Parotid gland (tissue), 1 donor: ENCODE data around the gene ACTMAP.

- PRO-cap, result no peak
Measured at GRCh38 chr19:40663988-40664480, 26.4 kb downstream of the NUMBL start.

- PRO-cap, result no peak
Measured at GRCh38 chr19:40674158-40674721, 16.2 kb downstream of the NUMBL start.

- PRO-cap, result no peak
Measured at GRCh38 chr19:40705221-40705732, 11.4 kb downstream of the COQ8B start.

GRCh38 chr19:40750035-40750784 lies at the start of gene ACTMAP:
Gene ACTMAP, minus strand, starts transcription at chr19:40750477.
- PRO-cap, result unidirectional peak, minus-strand start at chr19:40750487

DNA sequence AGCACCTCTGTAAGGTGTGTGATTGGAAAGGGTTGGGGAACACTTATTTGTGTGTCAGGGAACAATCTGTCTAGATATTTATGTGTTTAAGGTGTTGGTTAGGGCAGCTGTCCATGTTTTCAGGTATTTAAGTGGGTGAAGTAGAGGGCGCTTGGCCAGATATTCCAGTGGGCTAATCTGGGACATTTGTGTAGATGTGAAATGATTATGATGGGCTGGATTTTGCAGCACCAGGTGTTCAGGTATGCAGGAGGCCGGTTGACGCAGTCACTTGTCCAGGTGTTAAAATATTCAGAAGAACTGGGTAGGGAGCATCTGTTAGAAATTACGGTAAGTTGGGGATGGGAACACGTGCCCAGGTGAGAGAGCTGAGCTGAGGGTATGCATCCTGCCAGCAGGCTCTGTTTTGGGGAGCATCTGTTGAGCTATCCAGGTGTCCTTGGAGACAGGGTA lies 2.6 kb downstream of the CYP2A6 start:
- PRO-cap, result no peak

- PRO-cap, result no peak
Measured at GRCh38 chr19:40989314-40990438, 1.4 kb upstream of the CYP2B6 start.

- PRO-cap, result no peak
Measured at GRCh38 chr19:41167145-41167456, 25.9 kb upstream of the CYP2S1 start.

DNA sequence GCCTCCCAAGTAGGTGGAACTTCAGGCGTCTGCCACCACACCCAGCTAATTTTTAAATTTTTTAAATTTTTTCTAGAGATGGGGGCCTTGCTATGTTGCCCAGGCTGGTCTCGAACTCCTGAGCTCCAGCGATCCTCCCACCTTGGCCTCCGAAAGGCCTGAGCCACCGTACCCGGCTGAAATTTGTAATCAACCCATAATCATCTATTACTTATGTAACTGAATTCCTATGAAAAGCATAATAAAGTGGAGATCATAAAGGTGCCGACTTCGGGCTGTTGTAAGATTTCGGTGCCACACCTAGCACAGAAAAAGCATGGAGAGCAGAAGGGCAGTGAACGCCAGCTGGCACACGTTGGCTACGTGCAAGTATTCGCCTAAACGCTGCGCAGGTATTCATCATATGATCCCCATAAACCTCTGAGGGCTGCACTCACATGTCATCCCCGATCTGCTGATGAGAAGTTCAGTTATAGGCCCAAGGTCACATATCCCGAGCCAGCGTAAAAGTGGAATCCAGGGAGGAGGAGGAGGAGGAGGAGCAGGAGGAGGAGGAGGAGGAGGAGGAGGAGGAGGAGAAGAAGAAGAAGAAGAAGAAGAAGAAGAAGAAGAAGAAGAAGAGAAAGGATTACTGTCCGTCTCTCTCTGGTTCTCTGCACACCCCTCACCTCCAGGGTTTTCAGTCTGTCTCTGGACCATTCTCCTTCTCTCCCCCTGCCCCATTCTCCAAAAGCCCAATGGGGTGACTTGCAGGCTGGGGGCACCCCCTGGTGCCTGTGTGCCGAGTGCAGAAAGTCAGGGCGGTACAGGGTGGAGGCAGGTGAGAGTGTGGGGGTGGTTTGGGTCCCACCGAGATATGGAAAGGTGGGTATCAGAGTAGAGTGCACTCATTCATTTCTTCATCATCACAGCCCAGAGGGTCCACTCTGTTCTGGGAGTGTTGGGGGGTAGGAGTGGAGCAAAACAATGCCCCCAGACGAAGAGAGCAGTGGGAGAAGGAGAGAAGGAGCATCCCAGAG lies 18.6 kb upstream of the CYP2S1 start:
- PRO-cap, result no peak

GRCh38 chr19:41206653-41207308 lies 12.2 kb upstream of the AXL start:
- PRO-cap, result no peak

GRCh38 chr19:41238955-41239255 lies 19.9 kb downstream of the AXL start:
- PRO-cap, result no peak

DNA sequence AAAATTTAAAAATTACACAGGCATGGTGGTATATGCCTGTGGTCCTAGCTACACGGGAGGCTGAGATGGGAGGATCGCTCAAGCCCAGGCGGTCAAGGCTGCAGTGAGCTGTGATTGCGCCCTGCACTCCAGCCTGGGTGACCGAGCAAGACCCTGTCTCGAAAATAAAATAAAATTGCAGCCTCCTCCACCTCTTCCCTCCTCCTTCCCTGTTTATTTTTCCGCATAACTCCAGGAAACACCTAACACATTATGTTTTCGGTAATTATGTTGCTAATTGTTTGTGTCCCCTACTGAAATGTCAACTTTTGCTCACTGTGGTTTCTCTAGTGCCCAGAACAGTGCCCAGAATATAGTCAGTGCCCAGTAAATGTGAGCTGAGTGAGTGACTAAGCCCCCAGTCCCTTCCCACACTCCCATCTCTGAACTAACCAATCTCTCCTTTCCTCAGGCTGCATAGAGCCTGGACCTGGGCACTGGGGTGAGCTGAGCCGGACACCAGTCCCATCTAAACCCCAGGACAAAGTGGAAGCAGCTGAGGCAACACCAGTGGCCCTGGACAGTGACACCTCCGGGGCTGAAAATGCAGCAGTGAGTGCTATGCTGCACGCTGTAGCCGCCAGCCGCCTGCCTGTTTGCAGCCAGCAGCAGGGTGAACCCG lies 6.1 kb downstream of the CCDC97 start:
- PRO-cap, result no peak

GRCh38 chr19:41327113-41328184 lies 17.5 kb downstream of the CCDC97 start:
- PRO-cap, result unidirectional peak, plus-strand start at chr19:41327955

- PRO-cap, result no peak
Measured at GRCh38 chr19:41362313-41362790, 1.6 kb downstream of the B9D2 start.

- PRO-cap, result no peak
Measured at GRCh38 chr19:41364917-41365334, 977 bp upstream of the B9D2 start.

GRCh38 chr19:41367663-41368225 lies 3.8 kb upstream of the B9D2 start:
- PRO-cap, result no peak

DNA sequence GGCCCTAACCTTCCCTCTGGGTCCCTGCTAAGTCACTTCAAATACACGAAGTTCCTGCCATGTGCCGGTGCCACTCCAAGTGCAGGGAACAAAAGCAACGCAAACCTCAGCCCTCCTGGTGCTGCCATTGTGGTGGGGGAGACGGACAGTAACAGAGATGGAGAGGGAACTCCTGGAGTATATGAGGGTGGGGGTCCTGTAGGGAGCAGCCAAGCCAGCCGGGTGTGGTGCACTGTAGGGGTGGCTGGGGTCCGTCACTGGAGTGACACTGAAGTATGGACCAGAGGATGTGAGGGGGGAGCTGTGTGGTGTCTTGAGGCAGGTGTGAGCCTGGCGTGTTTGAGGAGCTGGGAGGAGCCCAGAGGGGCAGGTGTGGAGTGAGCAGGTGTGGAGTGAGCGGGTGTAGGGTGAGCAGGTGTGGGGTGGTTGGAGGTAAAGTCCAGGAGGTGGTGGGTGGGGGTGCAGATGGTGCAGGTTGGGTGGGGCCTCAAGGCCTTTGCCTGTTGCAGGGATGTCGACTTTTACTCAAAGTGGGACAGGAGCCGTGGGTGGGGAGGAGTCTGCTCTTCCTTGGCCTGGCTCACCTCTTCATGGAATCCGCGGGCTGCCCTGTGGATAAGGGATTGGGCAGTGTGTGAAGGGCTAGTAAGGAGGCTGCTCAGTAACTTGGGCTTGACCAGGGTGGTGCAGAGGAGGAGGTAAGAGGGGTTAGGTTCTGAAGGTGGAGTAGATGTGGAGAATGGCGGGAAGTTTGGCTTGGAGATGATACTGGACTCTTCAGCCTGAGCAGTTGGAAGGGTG lies 5.8 kb downstream of the B3GNT8 start:
- PRO-cap, result no peak

- PRO-cap, result unidirectional peak, plus-strand start at chr19:41456725
Measured at GRCh38 chr19:41456526-41456952, 13.6 kb downstream of the ERICH4 start.

GRCh38 chr19:41499611-41500349 lies 56.8 kb downstream of the ERICH4 start:
- PRO-cap, result bidirectional peak, plus-strand start at chr19:41500127, minus-strand start at chr19:41500077

- PRO-cap, result no peak
Measured at GRCh38 chr19:41534846-41535816, 40.8 kb upstream of the CEACAM21 start.

DNA sequence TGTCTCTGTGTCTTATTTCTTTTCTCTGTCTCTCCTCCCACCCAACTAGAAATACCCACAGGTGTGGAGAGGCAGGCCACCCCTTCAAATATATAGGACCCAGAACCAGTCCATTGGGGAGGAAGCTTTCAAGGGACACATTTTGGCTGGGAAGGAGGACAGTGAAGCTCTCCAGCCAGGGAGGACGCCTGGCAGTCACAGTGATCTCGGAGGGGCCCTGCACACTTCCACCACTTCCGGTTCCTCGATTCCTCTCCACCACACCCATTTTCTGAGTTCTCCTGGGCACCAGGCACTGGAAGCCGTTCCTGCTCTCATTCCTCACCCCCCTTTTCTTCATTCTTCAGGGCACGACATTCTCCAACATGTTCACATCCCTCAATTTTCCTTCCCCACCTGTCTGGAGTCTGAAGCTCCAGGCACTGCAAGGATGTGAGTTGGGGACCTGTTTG lies 30.4 kb upstream of the CEACAM21 start:
- PRO-cap, result no peak